WTC11 (cell line): ENCODE measurements around a stretch of chr9.

DNA sequence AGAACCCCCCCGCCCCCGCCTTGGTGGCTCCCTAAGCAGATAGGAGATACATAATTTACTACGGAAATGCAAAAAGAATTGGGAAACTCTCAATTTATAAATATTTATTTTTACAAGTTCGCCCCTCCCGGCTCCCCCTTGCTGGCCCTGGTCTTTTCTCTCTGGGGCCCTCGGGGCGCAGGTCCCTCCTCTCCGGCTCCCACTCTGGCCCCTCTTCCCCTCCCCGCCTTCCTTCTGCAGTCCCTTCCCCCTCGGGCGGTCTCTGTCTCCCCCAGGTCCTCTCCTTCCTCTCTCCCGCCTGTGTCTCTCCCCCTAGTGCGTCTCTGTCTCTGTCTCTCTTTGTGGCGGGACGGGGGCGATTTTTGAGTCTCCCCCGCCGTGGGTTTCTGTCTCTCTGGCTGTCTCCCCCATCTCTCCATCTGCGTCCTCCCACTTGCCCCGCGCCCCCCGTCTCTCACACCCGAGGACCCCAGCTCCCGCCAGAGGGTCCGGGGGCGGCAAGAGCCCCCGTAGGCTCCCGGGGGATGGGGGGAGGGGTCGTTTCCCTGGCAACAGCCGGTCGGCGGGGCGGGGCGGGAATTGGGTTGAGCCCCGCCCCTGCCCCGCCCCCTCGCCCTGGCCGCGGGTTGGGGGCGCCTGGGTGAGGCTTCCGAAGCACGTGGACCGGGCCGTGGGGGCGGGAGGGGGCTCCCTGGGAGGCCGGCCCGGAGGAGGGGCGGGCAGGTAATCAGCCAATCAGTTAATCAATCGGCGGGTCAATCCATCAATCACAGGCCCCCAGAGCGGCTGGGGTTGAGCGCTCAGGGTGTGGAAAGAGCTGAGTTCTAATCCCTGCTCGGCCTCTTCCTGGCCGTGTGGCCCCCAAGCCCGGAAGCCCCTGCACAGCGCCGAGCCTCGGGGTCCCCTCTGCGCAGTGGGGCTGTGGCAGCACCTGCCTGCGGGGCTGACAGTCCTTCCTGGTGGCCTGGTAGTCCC lies 173.9 kb upstream of the IER5L start:
- PRO-cap: bidirectional peak, plus-strand start at position 602 of the sequence, minus-strand start at position 453 of the sequence

DNA sequence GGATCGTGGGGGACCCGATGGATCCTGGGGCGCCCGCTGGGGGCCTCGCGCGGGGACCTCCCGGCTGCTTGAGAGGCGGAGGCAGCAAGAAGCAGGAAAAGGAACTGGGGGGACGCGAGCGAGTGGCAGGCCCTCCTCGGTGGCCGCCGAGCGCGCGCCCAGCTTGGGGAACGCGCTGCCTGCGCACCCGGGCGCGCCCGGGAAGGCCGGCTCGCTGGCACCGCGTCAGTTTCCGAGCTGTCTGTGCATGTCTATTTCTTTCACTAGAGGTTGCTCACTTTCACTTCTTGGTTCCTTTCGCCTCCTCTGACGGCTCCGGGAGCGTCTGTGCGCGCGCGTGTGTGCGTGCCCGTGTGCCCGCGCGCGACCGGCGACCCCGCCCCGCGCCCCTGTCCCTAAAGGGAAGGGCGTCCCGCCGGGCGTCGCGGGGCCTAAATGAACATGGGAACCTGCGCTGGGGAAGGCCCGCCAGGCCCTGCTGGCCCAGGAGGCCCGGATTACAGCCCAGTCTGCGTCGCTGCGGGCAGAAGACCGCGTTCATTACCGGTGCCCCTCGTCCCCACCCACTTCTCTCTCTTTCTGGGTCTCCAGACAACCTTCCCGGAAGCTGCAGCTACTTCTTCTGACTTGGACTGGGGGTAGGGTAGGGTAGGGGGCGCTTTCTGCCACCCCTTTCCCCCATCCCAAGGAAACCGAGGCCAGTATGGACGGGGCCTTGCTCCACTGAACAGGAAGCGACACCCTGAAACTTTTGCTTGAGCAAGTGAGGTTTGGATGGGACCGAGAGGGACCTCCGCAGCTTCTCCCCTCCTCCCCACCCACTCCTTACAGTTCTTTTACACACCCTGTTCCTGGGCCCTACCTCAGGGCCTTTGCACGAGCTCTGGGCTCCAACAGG lies 205.7 kb upstream of the IER5L start:
- PRO-cap: no peak

DNA sequence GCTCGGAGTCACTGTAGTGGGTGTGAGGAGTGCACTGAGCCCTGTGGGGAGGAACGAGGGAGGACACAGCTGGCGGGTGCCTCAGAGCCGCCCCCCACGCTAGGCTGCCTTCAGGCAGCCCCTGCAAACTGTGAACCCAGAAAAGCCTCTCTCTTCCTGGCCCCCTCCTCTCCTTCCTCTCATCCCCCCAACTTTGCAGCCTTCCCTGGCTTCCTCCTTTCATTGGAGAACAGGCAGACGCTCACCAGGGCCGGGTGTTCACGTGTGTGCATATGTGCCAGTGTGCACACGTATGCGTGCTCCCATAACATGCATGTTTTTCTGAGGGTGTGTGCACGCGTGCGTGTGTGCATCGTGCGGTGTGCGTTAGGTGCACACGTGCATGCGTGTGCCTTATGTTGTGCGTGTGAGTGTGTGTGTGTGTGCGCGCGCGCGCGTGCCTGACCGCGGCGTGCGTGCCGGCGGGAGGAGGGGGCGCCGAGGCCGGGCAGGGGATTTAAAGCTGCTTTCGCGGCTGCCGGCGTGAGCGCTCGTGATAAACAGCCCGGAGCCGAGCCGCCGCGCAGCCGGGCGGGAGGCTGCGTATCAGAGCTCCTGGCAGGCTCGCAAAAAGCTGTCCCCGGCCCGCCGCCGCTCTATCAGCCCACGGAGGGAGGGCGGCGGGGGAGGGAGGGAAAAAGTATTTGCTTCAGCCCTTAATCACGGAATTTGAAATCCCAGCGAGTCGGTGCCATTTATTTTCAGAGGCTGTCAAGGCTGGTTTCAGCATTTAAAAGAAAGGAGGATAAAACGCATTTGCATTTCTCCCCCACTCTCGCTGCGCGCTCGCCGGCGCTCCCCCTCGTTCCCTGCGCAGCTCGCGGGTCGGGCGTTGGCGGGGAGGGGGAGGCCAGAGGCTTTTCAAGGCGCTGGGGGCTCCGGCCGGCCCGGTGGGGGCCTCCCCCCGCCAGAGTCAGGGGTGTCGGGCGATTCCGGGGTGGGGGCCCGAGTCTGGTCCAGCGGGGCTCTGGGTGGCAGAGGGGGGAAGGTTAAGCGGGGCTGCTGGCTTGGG lies 184.0 kb downstream of the C9orf50 start:
- PRO-cap: no peak

GRCh38 chr9:129480631-129481126 lies 140.2 kb downstream of the C9orf50 start:
- PRO-cap: no peak

DNA sequence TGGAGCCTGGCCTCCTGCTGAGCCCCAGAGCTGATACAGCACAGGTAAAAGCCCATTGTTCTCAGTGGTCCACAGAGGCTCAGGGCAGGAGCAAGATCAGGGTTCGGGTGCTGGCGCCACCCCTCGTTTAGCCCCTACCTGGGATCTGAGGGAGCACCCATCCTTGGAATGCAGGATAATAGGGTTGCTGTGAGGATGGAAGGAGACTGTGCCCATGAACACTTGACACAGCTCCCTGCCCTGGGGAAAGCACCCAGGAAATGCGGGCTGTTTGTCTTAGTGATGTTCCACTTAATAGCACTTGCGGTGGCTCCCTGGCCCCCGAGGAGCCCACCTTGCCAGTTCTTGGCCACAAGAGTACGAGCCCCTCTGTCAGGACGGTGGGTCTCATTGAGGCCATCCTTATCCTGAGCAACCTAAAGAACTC lies 136.9 kb downstream of the C9orf50 start:
- PRO-cap: no peak

- PRO-cap: no peak
These were observed 122.9 kb downstream of the C9orf50 start for GRCh38 chr9:129497564-129498797.

DNA sequence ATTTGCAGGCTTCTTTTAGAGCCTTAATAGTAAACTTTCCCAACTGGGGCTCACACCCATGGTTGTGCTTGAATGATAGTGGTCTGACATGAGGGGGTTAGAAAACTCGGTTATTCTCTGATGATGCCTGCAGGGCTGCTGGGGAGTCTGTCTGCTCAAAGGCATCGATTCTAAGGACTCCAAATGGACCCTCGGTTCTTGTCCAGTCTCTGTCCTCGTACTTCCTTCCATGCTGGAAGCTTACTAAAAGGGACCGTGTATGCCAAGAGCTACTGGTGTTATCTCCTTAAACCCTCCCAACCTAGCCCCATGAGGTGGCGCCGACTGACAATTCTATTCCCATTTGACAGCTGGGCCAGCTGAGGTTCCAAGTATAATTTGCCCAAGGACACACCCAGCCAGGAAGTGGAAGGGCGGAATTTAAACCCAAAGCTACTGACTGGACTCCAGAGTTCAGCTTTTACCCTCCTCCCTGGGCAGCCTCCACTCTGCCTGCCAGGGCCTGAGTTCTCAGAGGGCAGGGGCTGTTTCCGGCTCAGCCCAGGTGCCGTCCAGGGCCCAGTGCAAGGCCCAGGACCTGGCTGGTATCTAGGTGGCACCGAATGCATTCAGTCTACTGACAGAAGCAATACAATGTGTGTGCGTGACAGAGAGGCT lies 71.9 kb downstream of the C9orf50 start:
- PRO-cap: no peak

- PRO-cap: no peak
These were observed 45.7 kb downstream of the C9orf50 start for GRCh38 chr9:129575050-129575763.

DNA sequence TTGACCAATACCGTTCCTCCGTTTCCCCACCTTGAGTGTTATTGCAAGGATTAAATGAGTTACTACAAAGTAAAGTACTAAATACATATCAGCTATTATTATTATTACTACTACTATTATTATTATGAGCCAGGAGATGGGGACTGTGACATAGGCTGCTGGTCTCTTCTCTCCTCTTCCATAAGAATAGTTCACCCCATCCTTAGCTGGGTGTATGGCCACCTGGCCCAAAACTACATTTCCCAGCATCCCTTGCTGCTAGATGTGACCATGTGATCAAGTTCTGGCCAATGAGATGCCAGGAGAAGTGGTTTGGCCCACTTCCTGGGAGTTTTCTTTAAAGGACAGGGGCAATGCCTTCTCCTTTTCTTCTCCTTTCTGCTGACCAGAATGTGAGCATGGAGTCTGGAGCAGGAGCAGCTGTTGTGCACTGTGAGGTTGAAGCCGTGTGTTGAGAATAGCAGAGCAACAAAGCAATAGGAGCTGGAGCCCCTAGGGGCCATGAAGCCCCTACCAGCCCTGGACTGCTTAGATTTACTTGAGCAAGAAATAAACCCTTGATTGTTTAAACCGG lies 36.8 kb downstream of the C9orf50 start:
- PRO-cap: no peak

DNA sequence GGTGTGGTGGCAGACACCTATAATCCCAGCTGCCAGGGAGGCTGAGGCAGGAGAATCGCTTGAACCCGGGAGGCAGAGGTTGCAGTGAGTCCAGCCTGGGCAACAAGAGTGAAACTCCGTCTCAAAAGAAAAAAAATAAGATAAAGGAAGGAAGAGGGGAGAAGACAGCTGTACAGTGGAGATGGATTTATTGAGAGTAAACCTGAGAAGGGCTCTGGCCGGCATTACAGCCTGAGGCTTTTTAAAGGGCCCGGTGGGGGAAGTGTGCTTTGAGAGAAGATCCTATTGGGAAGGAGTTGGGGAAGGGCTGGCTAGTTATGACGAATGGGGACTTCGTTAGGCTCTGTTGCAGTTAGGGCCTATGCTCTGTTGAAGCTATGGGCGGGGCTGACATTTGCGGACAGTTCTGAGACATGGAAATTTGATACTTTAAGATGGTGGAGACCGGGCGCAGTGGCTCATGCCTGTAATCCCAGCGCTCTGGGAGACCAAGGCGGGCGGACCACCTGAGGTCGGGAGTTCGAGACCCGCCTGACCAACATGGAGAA lies 33.4 kb downstream of the C9orf50 start:
- PRO-cap: no peak

GRCh38 chr9:129610265-129611044 lies 10.4 kb downstream of the C9orf50 start:
- PRO-cap: bidirectional peak, plus-strand start at chr9:129610311, minus-strand start at chr9:129610120

GRCh38 chr9:129638453-129639209 lies 3.3 kb downstream of the ASB6 start:
- PRO-cap: no peak

GRCh38 chr9:129711745-129712262 lies 41.0 kb downstream of the PTGES start:
- PRO-cap: no peak

DNA sequence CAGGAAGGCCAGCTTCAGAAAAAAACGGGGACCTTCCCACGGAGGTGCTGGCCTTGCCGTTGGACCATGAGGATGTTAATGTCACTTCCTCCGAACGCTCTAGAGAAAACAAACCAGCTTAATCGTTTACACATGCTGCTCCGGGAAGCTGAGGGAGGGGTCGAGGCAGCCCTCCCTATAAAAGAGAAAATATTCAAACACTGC lies 27.0 kb downstream of the PTGES start:
- PRO-cap: no peak

DNA sequence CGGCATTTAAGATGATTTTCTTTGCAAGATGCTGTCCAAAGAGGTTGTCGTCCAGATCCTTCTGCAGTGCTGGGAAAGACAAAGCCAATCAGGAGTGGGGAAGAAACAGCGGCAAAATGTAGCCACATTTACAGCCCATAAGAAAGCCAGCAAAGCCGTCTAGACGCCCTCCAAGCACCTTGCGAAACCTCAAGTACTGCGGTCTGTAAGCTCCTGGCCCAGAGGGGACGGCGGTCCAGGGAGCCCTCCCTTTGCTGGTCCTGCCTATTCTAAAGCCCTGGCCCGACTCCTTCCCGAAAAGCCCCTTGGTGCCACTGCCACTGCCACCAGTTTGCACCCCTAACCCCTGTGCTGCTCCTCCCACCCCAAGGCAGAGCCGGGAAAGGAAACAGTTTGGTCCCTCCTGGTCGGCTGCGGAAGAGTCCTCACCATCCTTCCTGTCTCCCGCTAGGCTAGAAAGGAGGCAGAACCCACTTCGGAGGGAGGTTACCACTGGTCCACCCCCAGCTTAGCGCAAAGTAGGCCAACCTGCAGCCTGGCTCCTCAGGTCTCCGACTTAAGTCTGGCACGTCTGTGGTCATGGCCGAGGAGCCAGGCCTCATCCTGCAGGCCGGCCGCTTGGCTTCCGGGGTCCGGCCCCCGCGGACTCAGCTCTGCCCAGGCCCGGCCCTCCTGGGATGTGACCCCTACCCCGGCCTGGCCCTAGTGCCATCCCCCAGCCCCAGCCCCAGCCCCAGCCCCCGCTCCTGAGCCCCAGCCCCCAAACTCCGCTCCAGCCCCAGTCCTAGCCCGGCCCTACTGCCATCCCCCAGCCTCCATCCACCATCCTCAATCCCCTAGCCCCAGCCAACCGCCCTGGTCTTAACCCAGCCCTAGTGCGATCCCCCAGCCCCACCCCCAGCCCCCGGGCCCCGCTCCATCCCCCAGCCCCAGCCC lies 890 bp downstream of the TOR1A start:
- PRO-cap: unidirectional peak, plus-strand start at position 568 of the sequence; bidirectional peak, plus-strand start outside the sequence, minus-strand start at position 681 of the sequence

- PRO-cap: no peak
These were observed 32.6 kb downstream of the USP20 start for GRCh38 chr9:129867590-129868514.

DNA sequence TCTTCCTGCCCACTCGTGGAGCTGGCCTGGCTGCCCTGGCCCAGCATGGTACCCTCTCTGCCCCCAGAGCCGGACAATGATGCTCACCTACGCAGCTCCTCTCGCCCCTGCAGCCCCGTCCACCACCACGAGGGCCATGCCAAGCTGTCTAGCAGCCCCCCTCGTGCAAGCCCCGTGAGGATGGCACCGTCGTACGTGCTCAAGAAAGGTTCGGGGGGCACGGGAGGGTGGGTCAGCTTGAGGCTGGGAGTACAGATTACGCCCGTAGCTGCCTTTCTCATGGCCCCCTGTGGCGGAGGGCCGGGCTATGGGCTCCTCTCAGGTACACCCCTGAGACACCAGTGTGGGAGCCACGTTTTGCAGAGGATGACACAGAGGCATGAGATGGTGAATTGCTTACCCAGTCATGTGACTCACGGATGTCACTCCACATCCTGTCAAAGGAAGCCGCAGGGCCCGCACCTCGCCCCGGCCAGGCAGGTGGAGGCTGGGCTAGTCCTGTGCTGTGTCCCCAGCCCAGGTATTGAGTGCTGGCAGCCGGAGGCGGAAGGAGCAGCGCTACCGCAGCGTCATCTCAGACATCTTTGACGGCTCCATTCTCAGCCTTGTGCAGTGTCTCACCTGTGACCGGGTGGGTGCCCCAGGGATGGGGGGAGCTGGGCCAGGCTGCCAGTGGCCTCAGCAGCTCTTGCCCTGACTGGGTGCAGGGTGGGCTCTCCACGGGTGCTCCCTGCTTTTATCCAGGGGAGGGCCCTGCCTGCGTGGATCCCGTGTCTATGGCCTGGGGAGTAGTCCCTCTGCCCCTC lies 33.7 kb downstream of the USP20 start:
- PRO-cap: no peak

- PRO-cap: no peak
These were observed 34.5 kb downstream of the FNBP1 start for GRCh38 chr9:130008379-130009010.

- PRO-cap: no peak
These were observed 899 bp upstream of the FNBP1 start for GRCh38 chr9:130043930-130044246.

DNA sequence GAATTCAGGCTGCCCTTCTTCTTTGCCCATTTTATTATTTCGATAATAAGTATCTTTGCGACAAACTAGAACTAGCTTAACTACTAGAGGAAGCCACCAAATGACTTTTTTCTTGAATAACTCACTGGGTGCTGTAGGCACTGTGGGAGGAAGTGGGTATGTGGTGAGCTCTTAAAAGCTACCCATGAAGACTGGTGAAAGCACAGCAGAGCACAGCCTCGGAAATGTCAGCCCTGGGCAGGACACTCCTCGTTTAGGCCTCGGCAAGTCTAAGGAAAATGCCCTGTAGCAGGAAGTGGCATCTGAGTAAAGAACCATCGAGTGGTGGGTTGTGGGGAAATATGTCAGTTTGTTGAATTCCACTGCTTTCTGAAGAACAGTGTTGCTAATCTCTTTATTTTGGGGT lies 44.0 kb upstream of the NCS1 start:
- PRO-cap: no peak